Measurements from ENCODE around the gene GATC.

GRCh38 chr12:119308930-119309544 is 25.5 kb upstream of the CCDC60 start:
- RRBS = no CpG with 5 or more reads among the region's 18 CpGs

- RRBS = no CpG with 5 or more reads among the region's 5 CpGs
These were observed 6.5 kb downstream of the CCDC60 start for GRCh38 chr12:119341048-119341343.

DNA sequence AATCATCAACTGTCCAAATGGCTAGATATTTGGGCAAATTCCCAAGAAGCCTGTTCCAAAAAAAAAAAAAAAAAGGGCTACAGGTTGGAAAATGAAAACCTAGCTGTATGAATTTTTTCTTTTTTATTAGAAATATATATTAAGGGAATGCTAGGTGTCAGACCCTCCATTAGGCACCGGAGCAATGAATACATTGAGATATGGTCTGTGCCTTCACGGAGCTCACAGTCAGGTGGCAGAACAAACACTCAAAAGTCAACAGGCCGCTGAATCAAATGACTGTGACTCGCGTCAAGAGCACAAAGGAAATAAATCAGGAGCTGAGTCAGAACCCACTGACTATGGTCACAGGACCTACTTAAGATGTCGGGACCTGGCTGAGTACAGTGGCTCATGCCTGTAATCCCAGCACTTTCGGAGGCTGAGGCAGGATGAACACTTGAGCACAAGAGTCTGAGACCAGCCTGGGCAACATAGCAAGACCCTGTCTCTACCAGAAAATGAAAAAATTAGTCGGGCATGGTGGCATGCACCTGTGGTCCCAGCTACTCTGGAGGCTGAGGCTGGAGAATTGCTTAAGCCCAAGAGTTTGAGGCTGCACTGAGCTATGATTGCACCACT is 19.7 kb downstream of the TMEM233 start:
- RRBS = no CpG with 5 or more reads among the region's 8 CpGs

DNA sequence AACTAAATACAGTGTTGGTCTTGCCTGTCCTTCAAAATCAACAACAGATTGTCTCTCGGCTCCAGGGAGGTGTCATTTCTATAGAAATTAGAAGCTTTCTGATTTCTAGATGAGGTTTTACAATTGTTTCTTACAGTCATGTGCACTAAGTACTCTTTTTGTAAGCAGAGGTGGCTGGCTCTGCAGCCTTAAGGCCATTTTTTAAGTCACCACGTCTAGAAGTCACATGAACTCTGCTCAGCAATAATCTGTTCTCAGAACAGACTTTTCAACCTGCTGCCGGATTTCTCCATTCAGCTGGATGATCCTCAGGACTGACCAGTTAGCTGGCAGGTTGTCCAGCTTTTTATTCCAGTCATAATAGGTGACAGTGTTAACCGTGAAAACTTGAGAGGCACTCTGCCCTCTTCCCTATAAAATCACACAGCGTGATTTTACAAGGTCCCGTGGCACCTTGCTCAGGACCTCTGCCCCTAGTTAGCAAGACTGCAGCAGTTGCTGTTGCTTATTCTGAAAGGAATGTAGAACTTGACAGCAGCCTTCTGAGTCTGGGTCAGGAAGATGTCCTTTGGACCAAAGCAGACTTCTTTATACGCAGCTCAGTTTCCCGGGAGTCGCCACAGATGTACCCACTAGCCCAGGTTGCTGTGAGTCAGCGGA is 13.0 kb downstream of the PRKAB1 start:
- RRBS = no CpG with 5 or more reads among the region's 10 CpGs

- RRBS = no CpG with 5 or more reads among the region's 6 CpGs
These were observed 17.4 kb downstream of the PRKAB1 start for GRCh38 chr12:119685198-119685842.

DNA sequence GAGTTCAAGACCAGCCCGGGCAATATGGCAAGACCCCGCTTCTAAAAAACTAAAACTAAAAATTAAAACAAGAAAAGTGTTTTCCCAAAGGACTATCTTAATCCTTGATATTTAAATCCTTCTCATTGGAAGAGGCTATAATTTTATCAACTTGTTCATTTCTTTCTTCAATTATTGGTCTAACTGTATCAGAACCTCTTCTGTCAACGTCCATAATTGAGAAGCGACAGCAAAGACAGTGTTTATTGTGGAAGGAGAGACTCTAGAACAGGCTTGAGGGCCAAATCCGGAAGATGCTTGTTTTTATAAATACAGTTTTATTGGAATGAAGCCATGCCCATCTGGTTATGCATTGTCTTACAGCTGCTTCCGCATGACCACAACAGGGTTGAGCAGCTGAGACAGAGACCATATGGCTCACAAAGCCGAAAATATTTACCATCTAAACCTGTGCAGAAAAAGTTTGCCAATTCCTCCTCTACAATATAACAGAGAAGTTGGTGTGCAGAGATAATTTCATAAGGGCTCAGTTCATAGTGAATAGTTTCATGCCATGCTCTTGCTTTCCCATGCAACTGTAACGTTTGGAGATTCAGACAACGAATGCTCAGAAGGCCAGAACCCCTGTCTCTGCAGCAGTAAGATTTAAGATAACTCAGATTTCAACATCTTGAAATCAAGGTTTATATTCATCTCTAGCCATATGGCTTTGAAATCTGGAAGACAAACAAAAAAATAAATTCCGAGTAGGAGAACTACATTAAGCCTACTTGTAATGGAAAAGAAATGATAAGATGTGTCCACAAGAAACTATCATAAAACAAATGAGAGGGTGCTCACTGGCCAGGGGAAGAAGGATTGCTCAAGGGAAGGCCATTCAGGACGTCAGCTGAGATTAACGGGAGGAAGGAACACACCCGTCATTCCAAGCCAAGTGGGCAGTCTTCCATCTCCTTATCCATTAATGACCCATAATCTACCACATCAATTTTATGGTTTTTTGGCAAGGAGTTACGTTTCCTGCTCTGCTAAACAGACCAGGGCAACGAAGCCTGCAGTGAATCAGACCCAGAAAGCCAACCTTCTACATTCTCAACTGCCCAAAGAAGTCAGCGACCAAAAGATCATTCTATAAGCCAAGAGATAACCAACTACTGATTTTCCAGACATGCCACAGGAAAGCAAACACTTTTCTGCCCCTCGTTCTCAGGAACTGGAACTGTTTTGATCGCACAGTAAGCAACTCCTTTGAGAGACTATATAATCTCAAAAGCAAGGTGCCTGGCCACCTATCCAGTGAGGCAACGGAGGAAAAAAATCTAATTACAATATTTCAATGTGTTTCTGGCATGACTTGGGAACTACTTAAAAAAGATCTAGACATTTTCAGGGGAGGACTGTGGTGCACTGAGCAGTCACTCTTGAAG is 24.8 kb downstream of the PRKAB1 start:
- RRBS = no CpG with 5 or more reads among the region's 19 CpGs

DNA sequence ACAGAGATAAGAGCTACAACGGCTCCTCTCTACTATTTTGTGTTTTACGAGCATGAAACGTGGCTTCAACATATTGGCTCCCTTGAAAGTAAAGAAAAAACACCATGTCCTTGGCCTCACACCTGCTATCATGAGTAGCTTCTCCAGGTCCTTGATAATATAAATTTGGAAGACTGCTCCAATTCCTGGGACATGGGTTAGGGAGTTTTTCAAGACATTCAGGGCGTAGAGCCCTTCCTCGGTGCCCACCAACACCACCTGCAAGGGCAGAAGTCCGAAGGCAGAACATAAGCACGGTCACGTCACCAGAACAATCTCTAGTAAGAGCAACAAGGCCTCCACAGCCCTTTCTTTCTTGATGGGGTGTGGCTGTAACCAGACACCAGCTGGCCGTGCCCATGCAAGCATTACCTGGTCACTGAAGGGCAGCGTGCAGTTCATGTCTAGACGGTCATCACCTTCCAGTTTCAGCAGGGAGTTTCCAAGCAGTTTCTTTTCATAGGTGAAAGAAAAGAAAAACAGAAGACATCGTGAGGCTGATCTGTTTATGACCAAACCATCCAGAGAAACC is 42.3 kb downstream of the PRKAB1 start:
- RRBS = no CpG with 5 or more reads among the region's 12 CpGs

GRCh38 chr12:120011838-120012976 is 23.2 kb downstream of the BICDL1 start:
- RRBS = no CpG with 5 or more reads among the region's 15 CpGs

DNA sequence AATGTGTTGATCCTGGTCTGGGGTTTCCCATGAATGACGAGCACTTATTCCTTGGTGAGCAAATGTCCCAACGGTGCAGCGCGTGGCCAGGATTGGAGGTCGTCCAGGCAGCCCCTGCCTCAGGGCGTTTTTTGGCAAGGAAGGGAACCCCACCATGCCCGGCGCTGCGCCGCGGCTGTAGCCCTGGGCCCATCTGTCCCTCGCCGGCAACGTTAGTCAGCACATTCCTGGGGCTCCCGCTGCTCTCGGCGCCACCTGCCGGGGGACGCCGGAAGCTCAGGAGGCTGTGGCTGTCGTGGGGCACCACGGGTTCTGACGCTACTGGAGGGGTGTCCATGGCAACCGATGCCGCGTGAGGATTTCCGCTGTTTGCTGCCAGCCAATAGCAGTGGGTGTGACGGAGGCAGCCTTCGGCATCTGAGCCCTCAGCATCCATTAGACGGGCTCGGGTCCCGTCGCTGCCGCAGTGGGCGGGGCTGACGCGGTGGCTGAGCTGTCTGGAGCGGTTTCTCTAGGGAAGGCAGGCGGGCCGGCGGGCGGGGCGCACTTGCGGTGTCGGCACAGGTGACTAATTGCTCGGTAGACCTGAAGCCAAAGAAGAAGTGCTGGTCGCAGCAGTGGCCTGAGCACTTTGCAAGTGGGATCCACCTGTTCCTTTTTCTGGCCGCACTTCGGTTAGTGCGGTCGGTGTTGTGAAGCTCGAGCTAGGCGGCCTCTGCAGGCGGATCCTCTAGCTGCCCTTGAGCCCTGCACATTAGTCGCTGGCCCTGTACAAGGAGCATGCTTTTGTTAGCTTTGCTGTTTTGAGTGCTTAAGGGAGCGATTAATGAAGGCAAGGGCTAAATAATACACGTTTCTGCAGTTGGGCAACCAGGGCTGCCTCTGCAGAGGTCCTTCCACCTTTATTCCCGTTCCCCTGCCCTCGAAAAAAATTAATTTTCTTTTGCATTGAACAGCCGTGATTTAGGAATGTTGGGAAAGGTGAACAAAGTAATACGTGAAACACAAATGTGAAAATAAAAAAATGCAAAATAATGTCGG is 29.4 kb downstream of the RAB35 start:
- RRBS = 3% methylated on average over 12 of the region's 62 CpGs

DNA sequence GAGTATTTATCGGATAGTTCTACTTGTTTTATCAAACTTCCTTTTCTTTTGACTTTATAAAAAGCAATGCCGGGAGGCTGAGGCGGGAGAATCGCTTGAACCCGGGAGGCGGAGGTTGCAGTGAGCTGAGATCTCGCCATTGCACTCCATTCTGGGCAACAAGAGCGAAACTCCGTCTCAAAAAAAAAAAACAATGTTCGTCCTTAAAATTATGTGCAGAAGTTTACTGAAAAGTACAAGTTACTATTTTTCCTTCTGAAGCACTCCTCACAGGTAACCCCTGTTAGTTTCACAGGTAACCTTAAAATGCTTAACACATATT is 1.2 kb upstream of the RAB35 start:
- RRBS = no CpG with 5 or more reads among the region's 10 CpGs

- RRBS = 82% methylated on average over 9 of the region's 30 CpGs
These were observed 16.1 kb upstream of the RPLP0 start for GRCh38 chr12:120216820-120217541.

DNA sequence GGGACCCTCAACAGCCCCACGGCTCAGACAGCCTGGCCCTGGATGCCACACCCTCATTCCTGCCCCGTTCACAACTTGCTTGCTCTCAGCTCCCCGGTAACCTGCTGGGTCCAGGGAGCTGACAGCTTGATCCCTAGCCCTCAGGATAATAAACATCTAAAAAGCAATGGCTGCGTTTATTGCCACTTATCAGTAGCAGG is 24.2 kb upstream of the RPLP0 start:
- RRBS = no CpG with 5 or more reads among the region's 4 CpGs

GRCh38 chr12:120228217-120228704 is 27.4 kb upstream of the RPLP0 start:
- RRBS = no CpG with 5 or more reads among the region's 9 CpGs

- RRBS = 35% methylated on average over 6 of the region's 15 CpGs
These were observed 27.8 kb upstream of the RPLP0 start for GRCh38 chr12:120228705-120229139.

- RRBS = 41% methylated on average over 1 of the region's 18 CpGs
These were observed 28.6 kb upstream of the RPLP0 start for GRCh38 chr12:120229140-120230339.

- RRBS = no CpG with 5 or more reads among the region's 14 CpGs
These were observed 30.8 kb downstream of the PXN start for GRCh38 chr12:120234502-120235350.

- RRBS = no CpG with 5 or more reads among the region's 5 CpGs
These were observed 2.8 kb downstream of the PLA2G1B start for GRCh38 chr12:120324817-120325232.

- RRBS = 16% methylated on average over 8 of the region's 23 CpGs
These were observed 25.5 kb upstream of the MSI1 start for GRCh38 chr12:120394298-120395058.

- RRBS = 3% methylated on average over 13 of the region's 80 CpGs
These were observed at the start of gene GATC for GRCh38 chr12:120446275-120447289. Gene GATC (plus strand): TSS chr12:120446444.

GRCh38 chr12:120453483-120453733 is 7.2 kb downstream of the GATC start:
- RRBS = no CpG with 5 or more reads among the region's 1 CpG